CD14-positive monocyte (primary cell): Measurements from ENCODE around the gene ESRRG.

DNA sequence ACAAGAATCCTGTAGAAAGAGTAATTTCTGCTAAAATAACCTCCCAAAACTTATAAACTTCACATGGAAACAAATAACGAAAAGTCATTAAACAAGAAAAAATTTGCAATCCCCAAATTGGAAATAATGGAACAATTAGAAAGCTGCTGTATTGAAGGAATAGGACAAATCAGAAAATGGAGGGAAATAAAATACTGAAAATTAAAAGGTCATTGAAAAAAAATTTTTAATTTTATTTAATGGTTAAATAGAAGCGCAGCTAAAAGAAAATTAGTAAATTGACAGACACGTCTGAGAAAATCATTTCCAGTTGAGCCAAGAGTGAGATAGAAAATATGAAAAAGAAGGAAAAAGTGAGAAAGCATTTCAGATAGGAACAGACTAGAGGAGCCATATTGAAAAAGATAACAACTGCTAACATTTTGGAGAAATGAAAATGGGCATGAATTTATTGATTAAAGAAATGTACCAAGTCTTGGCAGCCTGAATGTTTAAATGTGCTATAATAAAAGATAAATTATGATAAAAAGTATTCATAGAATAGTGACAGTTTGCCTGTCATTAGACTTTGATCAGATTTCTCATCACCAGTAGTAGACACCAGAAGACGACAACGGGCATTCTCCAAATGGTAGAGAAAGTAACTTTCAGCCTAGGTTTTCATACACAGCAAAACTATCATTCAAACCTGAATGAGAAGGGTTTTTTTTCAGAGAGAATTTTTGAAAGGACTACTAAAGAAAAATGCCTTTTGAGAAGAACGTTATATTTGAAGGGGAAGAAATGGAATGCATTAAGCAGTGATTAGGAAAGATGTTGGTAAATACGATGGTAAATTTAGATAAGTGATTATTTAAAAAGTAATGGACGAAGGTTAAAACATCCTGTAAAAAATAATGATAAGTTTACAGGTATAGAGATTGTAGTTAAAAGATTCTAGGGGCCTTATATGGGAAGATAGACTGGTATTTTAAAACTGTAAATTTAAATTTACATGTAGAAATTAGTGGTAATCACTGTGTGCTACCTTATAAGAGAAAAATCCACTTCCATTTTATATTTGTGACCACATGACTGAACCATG is 31.7 kb downstream of the KCTD3 start:
- CAGE, long polyA plus RNA = no peak

- CAGE, long polyA plus RNA = no peak
These were observed at the start of gene ESRRG for GRCh38 chr1:216723036-216723743. ESRRG (minus strand) TSS chr1:216723429.

- CAGE, long polyA plus RNA = no peak
These were observed 181.9 kb upstream of the ESRRG start for GRCh38 chr1:216905151-216905587.

DNA sequence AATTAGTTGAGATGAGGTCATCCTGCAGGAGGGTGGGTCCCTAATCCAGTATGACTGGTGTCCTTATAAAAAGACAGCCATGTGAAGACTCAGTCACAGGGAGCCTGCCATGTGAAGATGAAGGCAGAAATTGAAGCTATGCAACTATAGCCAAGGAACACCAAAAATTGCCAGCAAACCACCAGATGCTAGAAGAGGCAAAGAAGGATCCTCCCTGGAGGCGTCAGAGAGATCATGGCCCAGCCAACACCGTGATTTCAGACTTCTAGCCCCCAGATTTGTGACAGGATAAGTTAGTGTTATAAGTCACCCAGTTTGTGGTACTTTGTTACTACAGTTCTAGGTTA is 76.6 kb downstream of the TGFB2 start:
- CAGE, long polyA plus RNA = no peak

GRCh38 chr1:218494500-218494988 is 149.4 kb downstream of the TGFB2 start:
- CAGE, long polyA plus RNA = no peak

- CAGE, long polyA plus RNA = no peak
These were observed 367.1 kb downstream of the TGFB2 start for GRCh38 chr1:218712254-218712668.

DNA sequence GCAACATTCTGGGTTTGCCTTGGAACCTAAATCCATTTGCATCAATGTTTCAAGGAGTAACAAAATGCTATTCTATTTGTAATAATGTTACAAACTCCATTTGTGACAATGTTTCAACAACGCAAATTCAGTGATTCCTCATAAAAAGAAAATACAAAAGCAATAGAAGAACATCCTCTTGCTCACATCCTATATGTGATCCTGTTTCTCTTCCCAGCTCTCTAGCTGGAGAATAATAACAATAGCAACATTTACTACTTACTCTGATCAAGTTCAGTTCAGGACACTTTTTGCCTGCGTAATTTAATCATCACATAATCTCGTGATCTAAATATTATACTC is 127.7 kb upstream of the ZC3H11B start:
- CAGE, long polyA plus RNA = no peak

GRCh38 chr1:219757792-219758162 is 144.9 kb upstream of the ZC3H11B start:
- CAGE, long polyA plus RNA = no peak

GRCh38 chr1:219926127-219927057 is 2.0 kb downstream of the SLC30A10 start:
- CAGE, long polyA plus RNA = no peak

GRCh38 chr1:219979898-219980777 is 51.8 kb upstream of the SLC30A10 start:
- CAGE, long polyA plus RNA = no peak

- CAGE, long polyA plus RNA = no peak
These were observed 22.1 kb downstream of the EPRS1 start for GRCh38 chr1:220024074-220024742.

DNA sequence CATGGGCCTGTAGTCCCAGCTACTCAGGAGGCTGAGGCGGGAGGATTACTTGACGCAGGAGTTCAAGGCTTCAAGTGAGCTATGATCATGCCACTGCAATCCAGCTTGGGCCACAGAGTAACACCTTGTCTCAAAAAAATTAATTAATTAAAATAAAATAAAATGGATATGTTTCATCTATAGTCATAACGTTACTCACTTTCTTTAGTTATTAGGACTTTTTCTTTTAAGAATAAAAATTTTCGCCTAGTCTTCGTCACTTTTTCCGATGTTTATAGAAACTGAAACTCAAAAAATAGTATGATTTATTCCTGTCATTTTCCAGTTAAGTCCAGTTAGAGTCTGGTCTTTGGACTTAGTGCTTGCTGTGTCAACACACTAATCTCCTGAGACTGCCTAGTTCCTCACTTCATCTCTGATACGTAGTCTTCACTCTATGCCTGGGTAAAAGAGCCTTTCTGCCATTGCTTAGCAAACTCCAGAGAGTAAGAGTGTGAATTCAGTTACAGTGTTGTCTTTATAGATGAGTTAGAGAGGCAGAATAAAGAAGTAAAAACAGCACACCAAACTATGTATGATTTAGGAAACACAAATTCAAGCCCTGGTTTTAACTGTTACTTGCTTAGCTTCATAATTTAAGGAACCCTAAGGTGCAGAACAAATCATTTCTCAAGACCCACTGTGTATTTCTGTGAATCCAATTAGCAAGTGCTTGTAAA is 28.2 kb downstream of the IARS2 start:
- CAGE, long polyA plus RNA = no peak

- CAGE, long polyA plus RNA = no peak
These were observed 27.2 kb downstream of the RAB3GAP2 start for GRCh38 chr1:220244911-220245575.

DNA sequence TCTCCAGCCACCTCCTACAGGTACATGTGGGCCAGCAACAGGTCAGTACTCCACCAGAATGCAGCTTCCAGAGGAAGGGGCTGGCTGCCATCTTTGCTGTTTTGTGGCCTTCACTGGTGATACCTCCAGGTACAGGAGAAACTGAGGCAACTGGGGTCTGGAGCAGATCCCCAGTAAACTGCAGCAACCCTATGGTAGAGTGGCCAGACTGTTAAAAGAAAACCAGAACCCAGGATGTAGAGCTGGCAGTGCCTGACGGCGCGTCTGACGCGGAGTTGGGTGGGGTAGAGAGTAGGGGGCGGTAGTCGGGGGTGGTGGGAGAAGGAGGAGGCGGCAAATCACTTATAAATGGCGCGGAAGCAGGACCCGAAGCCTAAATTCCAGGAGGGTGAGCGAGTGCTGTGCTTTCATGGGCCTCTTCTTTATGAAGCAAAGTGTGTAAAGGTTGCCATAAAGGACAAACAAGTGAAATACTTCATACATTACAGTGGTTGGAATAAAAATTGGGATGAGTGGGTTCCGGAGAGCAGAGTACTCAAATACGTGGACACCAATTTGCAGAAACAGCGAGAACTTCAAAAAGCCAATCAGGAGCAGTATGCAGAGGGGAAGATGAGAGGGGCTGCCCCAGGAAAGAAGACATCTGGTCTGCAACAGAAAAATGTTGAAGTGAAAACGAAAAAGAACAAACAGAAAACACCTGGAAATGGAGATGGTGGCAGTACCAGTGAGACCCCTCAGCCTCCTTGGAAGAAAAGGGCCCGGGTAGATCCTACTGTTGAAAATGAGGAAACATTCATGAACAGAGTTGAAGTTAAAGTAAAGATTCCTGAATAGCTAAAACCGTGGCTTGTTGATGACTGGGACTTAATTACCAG is 18.8 kb downstream of the RAB3GAP2 start:
- CAGE, long polyA plus RNA = no peak

GRCh38 chr1:220269895-220271028 is 2.0 kb downstream of the RAB3GAP2 start:
- CAGE, long polyA plus RNA = no peak

DNA sequence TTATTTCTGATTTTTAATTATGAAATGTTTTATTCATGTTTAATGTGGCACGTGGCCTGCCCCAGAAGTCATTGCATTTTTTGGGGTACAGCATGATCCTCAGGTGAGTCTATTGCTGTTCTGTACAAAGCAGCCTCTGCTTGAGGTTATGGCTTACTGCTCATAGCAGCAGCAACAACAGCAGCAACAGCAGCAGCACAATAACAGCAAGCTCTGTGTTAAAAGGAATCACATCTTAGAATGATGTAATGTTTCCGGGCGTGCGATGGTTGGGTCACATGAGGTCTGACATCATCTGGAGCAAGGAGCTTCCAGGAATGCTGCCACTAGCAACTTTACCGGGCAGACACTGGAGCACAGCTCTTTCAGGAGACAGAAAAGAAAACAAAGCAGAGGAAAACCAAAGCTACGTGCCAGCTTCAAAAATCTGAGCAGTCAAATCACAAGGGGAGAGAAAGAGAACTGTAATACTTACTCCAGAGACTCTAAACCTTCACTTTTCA is 28.1 kb upstream of the RAB3GAP2 start:
- CAGE, long polyA plus RNA = no peak

- CAGE, long polyA plus RNA = no peak
These were observed 98.1 kb upstream of the RAB3GAP2 start for GRCh38 chr1:220370204-220370845.

DNA sequence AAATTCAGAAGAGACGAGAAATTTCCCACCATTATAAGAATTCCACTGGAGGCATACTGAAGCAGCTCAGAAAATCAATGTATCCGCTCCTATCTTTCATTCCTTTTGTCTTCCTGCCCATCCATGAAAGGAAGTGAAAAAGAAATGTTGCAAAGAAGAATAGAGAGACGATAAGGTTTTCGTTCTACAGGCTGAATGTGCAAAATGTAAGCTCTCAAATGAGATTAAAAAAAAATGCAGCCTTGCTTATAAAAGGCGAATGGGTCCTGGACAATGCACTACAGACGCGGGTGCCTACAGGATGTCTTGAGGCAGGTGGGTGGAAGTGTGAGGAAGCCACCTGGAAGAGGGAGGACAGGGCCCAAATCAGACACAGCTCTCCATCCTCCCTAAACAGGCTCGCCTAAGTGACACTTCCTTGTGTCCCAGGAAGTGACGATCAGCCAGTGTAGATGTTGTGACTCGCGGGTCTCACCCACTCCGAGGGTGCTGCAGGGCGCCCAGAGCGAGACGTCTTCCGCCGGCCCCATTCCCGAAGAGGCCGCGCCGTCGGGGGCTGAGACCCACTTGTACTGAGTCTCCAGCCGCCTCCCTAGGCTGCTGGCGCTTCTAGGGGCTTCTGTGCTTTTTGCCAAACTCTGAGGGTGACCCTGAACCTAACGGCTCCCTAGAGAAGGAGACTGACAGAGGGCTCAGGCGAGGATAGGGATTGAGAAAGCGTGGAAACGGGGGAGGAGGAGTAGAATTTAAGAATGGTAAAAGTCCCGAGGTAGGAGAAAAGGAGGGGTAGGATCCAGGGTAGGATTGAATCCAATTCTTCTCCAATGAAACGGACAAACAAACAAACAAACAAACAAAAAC is 715 bp upstream of the MARK1 start:
- CAGE, long polyA plus RNA = no peak

DNA sequence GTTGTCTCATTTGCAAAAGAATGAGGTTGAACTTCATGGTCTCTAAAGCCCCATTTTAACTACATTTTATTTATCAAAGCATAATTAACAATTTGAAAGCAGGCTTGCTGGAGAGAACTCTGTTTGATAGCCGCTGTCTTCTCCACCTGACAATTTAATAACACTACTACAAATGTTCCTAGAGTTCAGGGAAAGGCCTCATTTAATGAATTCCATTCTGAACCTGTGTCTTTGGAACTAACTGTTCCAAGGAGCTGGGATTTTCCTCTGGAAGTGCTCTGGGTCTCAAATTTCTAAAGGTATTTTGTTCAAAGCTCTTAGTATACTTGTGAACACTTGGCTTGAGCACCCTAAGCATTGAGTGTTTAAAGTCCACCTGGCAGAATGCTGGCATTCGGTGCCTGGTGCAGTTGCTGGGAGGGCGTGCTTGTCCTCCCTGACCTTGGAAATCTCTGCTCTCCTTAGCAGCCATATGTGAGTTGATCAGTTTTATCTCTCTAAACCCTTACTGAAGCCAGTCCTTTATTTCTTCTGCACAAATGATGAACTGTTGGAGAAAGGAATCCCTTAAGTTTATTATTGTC is 2.9 kb downstream of the MTARC2 start:
- CAGE, long polyA plus RNA = no peak

GRCh38 chr1:220785850-220786640 is 668 bp upstream of the MTARC1 start:
- CAGE, long polyA plus RNA = no peak